ENCODE measurements around a stretch of chr22.

- PRO-cap = no peak
Measured at GRCh38 chr22:37018470-37019195, 614 bp downstream of the TST start.

GRCh38 chr22:37145682-37146540 lies 3.8 kb downstream of the IL2RB start:
- PRO-cap = no peak

DNA sequence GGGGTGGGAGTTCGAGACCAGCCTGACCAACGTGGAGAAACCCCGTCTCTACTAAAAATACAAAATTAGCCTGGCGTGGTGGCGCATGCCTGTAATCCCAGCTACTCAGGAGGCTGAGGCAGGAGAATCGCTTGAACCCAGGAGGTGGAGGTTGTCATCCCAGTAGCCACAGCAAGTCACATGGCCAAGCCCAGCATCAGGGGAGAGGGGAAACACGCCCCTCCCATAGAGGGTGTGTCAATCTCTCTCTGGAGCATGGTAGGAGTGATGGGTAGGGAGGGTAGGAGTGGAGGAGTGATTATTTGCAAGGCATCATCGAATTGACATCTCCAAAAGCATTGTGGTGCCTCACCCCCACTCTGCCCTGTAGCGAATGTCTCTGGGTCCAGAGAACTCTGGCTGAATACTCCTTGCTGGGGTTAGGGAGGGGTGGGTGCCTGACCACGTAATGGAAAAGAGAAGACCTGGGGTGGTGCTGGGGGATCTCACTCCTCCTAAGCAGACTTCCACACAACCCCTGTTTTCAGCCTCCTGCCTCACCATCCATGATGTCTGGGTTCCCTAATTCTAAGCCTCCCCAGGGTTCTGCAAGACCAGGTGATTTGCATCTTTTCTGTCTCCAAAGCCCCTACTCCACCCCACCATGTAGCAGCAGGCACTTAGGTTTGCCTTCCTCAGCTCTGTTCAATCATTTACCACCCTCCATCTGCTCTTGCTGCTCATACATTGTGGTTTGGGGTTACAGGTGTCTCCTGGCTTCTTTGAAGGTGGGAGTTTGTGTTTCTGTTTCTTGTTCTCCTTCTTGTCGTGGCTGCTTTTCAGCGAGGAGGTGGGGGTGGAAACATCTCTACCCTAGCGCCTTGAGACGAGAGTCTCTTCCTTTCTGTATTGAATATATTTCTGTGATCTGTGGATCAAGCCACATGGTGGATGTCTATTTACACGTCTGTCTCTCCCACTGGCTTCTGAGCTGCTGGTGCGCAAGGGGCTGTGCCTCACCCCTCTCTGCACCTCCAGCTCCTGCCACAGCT lies 6.4 kb upstream of the SSTR3 start:
- PRO-cap = no peak

DNA sequence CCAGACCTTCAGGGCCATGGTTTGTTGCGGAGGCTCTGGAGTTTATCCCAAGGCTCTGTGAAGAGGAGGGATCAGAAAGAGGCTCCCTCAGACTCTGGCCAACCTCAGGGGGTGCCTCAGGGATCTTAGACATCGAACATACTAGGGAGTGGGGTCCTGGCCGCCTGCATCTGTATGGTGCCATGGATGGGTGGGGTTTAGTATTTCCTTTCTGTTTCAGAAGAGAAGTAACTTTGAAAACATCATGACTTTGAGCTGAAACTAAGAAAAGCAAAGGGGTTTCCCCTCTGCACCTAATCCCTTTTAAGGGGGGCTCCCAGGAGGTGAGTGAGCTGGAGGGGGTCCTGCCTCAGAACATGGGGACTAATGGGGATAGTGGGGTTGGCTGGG lies 11.7 kb upstream of the SSTR3 start:
- PRO-cap = no peak

DNA sequence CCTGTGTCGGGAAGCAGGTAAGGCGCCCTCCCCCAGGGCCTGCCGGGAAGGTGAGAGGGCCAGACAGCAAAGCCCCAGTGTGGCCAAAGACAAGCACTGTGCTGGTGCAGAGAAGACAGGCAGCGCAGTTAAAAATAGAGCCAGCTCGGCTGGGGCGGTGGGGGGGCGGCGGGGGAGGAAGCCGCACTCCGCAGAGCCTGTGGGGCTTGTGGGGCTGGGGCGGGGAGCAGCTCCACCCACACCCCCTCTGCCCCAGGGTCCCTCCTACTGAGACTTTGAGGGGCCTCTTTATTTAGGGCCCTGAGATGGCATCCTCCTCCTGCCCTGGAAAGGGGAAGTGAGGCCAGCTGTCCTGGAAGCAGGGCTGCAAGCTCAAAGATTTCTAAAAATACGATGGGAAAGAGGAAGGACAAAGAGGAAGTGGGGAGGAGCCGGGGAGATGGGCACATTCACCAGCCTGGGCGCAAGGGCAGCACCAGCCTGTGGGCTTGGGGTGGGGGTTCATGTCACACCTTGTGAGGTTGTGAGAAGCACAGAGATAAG lies 2.6 kb downstream of the CYTH4 start:
- PRO-cap = no peak

GRCh38 chr22:37469333-37470280 lies 16.6 kb downstream of the MFNG start:
- PRO-cap = no peak

- PRO-cap = unidirectional peak, plus-strand start at chr22:37498648
Measured at GRCh38 chr22:37498561-37498921, 12.4 kb upstream of the MFNG start.

DNA sequence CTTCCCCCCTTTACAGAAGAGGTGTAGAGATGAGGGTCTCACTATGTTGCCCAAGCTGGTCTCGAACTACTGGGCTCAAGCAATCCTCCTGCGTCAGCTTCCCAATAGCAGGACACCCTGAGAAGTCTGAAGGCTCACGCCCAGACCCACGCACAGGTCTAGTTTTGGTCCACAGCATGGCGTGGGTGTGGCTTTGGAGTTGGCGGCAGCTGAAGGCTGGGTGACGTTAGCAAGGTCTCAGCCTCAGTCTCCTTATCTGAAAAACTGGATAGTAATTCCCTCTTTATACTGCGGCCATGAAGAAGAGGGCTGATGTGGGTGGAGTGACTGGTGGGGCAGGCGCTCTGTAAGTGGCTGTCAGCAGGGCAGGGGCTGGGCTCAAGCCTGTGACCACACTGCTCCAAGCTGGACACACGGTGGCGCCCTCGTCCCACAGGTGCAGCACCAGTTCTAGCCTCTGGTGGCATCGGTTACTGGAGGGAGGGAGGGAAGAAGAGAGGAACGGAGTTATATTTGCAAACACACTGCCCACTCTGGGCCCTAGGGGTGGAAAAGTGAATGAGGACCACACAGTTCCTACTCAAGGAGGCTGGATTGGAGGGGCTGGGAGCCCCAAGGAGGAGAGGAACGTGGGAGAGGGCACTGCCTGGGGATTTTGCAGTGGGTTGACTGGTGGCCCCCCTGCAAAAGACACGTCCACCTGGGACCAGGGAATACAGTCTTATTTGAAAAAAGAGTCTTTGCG lies 19.5 kb upstream of the CARD10 start:
- PRO-cap = no peak

DNA sequence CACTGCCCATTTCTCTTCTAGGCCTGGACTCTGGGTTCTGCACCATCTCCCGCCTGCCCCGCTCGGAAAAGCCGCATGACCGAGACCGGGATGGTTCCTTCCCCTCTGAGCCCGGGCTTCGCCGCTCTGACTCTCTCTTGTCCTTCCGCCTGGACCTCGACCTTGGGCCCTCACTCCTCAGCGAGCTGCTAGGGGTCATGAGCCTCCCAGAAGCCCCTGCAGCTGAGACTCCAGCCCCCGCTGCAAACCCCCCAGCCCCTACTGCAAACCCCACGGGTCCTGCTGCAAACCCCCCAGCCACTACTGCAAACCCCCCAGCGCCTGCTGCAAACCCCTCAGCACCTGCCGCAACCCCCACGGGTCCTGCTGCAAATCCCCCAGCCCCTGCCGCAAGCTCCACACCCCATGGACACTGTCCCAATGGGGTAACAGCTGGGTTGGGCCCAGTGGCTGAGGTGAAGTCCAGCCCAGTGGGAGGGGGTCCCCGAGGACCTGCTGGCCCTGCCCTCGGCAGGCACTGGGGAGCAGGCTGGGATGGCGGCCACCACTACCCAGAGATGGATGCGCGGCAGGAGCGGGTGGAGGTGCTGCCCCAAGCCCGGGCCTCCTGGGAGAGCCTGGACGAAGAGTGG lies 7.9 kb downstream of the CDC42EP1 start:
- PRO-cap = no peak

DNA sequence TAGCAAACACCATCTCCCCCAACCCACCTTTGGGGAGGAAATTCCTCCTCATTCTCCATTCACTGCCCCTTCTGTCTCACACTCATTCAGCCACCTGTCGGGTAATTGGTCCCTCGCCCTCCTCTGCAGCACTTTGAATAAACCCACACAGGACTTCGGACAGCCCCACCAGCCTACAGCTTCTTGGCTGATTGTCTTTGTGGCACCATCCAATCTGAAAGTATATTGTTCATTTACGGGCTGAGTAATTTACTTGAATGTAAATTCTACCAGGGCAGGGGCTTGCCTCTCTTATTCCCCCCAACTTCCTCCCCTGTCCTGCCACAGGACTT lies 7.4 kb upstream of the GGA1 start:
- PRO-cap = no peak

GRCh38 chr22:37607832-37608061 lies 887 bp upstream of the GGA1 start:
- PRO-cap = bidirectional peak, plus-strand start at chr22:37608185, minus-strand start at chr22:37607955

DNA sequence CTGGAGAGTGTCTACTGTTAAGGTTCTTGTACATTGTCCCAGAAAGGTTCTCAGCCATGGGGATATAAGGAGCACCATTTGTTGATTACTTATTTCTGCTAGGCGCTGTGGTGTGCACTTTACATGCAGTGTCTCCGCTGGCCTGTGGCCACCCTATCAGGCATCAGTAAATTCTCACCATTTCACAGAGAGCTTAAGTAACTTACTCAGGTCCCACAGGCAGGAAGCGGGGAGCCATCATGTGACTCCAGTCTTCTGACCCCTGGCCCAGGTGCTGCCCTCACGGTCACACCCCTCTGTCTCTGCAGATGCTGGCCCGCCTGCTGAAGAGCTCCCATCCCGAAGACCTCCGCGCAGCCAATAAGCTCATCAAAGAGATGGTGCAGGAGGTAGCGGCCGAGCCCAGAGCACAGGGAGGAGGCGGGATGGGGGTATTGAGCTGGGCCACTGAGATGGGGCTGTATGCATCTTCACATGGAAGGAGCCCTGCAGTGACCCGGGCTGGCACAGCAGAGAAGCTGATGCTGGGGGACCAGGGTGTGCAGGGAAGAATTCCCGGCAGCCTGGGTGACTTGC lies 12.8 kb downstream of the GGA1 start:
- PRO-cap = no peak

DNA sequence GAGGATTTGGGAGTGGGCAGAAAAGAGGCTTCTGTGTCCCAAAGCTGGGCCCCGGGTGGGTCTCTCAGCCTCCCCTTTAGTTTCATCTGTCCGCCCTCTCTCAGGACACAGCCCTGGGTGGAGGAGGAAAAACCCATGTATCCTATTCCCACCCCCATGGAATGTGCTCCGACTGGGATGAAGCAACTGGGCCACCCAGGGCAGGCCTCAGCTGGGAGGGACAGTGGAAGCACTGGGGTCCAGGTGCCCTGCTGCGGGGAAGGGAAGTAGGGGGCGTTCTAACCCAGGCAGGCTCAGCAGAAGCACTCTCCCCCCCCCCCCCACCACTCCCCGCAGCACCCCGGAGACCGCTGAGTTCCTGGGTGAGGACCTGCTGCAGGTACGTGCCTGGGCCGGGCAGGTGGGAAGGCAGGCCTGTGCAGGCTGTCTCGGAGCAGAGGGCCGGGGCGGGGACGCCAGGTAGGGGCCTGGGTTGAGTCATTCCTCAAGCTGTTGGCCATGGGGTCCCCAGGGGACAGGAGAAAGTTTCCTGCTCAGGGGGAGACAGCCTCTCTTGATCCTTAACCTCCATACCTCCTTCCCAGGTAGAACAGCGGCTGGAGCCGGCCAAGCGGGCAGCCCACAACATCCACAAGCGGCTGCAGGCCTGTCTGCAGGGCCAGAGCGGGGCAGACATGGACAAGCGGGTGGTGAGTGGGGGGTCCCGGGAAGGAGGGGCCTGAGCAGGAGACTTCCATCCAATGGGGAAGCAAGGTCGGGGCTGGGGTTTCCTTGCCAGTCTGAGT lies 1.5 kb downstream of the SH3BP1 start:
- PRO-cap = no peak

DNA sequence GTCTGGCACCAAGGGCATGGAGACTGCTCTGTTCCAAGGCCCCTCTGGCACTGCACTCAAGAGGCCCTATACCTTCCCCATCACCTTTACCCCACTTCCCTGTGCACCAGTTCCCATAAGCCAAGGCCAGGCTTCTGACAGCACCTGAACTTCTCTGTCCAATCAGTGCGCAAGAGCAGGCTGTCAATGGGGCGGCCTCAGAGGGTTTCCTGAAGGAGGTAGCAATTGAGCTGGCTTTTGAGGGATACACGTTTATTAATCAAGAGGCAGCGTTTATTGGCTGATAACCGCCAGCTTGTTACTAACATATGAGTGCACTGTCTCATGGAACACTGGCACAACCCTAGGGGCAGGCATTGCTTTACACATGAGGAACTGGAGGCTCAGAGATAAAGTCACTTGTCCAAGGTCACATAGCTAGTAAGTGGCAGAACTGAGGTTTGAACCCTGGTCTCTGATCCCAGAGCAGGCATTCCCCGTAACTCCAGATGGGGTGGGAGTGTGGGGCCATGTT lies 2.2 kb downstream of the SH3BP1 start:
- PRO-cap = no peak

- PRO-cap = no peak
Measured at GRCh38 chr22:37664749-37665010, 6.2 kb downstream of the PDXP start.

- PRO-cap = no peak
Measured at GRCh38 chr22:37717114-37717798, 20.4 kb downstream of the TRIOBP start.

DNA sequence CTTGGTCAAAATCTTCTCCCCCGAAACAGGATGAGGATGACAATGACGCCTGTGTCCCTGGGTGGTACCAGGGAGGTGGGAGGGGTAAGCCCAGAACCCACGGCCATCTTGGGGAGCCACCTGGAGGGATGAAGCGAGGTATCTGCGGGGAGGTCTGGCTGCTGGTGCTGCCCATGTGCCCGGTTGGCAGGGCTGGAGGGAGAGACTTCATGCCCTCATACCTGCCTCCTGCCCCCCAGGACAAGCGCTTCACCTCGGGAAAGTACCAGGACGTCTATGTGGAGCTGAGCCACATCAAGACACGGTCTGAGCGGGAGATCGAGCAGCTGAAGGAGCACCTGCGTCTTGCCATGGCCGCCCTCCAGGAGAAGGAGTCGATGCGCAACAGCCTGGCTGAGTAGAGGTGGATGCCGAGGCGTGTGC lies 32.7 kb upstream of the H1-0 start:
- PRO-cap = no peak

DNA sequence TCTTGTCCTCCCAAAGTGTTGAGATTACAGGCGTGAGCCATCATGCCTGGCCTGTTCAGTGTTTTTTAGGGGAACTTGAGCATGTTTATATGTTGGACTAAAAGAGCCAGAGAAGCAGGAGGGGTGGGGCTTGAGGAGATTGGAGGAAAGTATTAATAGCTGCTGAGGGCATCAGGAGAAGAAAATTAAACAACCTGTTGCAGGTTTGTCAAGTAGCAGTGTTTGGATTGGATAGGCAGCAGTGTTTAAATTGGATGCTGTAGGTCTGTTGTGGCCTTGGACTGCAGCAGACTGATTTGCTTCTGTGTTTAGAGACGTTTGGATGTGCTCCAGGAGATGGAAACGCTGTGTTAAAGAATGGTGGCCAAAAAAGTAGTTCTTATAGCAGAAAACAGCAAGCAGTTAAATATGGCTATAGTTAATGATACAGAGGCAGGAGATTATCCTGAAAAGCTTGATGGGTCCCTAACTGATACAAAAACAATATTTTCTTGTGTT lies 5.7 kb downstream of the EIF3L start:
- PRO-cap = no peak

GRCh38 chr22:37887519-37888351 lies 18.4 kb upstream of the MICALL1 start:
- PRO-cap = bidirectional peak, plus-strand start at chr22:37888054, minus-strand start at chr22:37887959

DNA sequence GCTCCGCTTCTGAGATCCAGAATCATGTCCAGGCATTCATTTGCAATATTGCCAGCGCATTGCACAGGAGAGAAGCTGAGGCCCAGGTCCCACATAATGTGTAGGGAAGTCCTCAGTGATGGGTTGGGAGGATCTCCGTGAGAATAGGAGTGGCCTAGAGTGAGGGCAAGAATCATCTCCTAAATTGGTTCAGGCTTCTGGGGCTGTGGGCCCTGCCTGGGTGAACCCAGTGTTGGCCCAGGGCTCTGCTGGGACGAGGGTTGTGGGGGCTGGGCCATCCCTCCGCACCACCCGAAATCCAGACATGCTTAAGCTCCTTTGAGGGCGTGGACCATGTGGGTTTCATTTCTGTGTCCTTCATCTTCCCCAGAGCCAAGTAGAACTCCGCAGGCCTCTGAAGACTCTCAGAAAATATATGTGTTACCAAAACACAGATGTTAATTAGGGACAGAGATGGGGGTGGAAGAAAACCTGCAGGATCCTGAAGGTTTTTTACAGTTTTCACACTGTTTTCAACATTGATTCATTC lies 3.7 kb downstream of the MICALL1 start:
- PRO-cap = no peak